Skeletal muscle tissue (tissue), 7 donors: Measurements from ENCODE around the gene MRGPRX3.

- PRO-cap, 3 experiments, result no peak in any of the 3 experiments
- RAMPAGE, long total RNA, result no peak
Measured at GRCh38 chr11:16899851-16900123, 114.4 kb downstream of the PLEKHA7 start.

GRCh38 chr11:16986039-16986717, 28.0 kb downstream of the PLEKHA7 start:
- PRO-cap, 3 experiments, result no peak in any of the 3 experiments
- RAMPAGE, long total RNA, result no peak
- RRBS, 2 experiments, result no CpG with 5 or more reads among the region's 4 CpGs

DNA sequence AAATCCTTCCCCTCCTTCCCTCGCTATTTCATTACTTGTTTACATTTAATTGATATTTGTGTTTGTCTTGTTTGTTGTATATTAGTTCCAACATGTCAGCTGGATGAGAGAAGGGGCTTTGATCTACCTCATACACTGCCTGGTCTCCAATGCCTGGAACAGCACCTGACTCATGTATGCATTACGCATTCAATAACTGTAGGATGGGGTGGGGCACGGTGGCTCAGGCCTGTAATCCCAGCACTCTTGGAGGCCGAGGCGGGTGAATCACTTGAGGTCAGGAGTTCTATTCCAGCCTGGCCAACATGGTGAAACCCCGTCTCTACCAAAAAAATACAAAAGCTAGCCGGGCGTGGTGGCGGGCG, 1.1 kb upstream of the PLEKHA7 start:
- PRO-cap, 3 experiments, result no peak in any of the 3 experiments
- RAMPAGE, long total RNA, result no peak
- RRBS, 2 experiments, result no CpG with 5 or more reads among the region's 10 CpGs

DNA sequence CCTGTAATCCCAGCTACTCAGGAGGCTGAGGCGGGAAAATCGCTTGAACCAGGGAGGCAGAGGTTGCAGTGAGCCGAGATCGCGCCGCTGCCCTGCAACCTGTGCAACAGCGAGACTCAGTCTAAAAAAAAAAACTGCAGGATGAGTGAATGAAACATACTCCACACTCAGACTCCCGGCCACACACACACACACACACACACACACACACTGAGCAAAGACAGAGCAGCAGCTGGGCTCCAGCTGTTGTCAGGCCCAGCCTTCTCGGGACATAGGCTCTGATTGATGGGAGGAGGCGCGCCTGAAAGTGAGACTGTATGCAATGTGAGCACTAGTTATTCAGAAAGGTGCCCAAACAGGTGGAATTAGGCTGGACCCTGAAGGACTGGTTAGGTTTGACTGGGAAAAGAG, 1.5 kb upstream of the PLEKHA7 start:
- PRO-cap, 3 experiments, result no peak in any of the 3 experiments
- RAMPAGE, long total RNA, result no peak
- RRBS, 2 experiments, result no CpG with 5 or more reads among the region's 11 CpGs

DNA sequence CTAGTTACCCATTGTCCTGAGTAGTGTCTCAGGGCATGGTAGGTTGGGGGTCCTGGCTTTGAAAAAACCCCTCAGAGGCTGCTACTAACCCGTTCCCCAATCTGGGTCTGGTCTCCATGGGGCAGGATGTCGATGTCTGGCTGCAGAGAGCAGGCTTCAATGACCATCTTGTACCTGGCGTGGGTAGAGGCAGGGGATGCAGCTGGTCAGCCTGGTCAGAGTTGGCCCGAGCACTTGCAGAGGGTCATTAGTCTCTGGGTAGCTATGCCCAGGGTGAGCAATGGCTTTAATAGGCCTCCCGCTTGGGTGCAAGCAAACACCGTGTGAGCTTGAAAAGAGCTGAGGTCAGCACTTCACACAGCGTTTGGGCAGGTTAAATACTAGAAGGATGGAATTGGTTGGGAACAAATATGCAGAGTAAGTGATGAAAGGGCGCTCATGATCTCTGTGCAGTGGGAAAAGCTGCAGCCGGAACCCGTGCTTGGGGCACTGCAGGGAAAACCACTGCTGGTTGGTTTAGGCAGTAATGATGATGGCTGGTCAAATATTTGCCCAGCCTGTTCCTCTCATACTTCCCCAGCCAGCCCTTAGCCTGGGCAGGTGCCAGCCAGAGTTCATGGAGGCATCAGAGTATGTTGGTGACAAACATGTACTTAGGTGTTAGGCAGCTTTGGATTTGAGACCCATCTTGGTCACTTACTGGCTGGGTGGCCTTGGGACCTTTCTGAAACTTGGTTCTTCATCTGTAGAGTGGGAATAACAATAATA, 25.0 kb upstream of the KCNJ11 start:
- PRO-cap, 3 experiments, result no peak in any of the 3 experiments
- RAMPAGE, long total RNA, result no peak
- RRBS, 2 experiments, result no CpG with 5 or more reads among the region's 10 CpGs

DNA sequence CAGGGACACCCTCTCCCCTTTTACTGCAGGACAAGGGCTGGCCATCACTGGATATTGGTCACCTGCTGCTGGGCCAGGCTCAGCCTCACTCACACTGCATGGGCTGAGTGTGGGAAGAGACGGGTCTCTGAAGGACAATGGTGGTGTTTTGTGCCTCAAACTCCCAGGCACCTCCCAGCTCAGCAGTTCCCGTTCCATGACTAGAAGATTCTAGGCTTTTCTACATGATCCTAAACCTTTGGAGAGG, 27.4 kb downstream of the KCNC1 start:
- PRO-cap, 3 experiments, result no peak in any of the 3 experiments
- RAMPAGE, long total RNA, result no peak
- RRBS, 2 experiments, result no CpG with 5 or more reads among the region's 2 CpGs

DNA sequence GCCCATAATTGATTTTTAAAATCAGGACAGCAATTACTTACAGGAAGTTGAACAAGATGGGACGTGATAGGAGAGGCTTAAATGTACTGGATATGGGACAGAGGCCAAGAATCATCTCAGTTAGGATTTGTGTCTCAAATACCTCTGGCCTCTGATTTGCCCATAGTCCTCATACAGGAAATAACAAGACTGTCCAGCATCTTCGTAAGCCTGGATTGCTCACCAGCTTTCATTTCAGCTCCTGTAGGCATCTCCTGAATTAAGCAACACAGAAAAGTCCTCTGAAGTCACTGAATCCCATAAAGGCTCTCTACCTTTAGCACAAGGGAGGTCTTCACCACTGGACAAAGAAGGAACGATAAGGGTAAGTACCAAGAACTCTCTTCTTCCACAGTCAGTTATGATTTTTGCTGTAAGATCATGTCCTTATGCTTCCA, at the start of gene MRGPRX3:
TSS of gene MRGPRX3 (plus strand) at position 196 of the 437 bp plus-strand sequence.
- PRO-cap, 3 experiments, result no peak in any of the 3 experiments
- RAMPAGE, long total RNA, result no peak
- RRBS, 2 experiments, result no CpG with 5 or more reads among the region's 3 CpGs

DNA sequence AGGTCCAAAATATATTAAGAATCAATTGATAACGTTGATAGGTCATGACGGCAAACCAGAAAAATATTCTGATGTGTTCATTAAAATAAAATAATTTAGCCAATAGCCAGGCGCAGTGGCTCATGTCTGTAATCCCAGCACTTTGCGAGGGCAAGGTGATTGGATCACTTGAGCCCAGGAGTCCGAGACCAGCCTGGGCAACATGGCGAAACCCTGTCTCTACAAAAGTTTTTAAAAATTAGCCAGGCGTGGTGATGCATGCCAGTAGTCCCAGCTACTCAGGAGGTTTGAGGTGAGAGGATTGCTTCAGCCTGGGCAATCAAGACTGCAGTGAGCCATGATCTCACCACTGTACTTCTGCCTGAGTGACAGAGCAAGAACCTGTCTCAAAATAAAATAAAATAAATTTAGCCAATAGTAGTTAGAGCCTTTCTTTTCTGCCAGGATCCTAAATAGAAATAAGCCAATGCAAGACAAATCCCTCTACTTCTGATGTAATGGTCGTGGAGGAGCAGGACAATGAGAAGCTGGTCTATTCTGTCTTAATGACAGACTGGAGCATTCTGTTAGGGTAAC, 12.2 kb downstream of the HPS5 start:
- PRO-cap, 3 experiments, result no peak in any of the 3 experiments
- RAMPAGE, long total RNA, result no peak
- RRBS, 2 experiments, result no CpG with 5 or more reads among the region's 8 CpGs

DNA sequence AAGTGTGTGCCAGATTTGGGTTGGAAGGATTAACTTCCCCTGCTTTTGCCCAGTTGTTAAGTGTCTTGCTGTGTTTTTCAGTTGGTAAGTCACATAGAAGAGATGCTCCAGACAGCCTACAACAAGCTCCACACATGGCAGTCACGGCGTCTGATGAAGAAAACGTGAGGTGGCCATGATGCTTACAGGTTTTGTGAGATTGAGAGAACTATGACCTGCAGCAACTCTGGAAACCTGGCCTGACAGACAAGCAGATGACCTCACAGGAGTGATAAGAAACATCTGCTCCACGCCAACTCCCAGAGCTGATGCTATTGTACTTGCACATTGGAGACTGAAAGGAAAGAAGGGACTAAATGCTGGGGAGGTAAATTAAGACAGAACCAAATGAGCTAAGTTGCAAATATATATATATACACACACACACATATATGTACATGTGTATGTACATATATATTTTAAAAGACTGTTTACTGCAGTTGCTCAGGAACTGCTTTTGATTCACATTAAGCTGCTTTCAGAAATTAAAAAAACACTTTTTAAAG, 28.6 kb upstream of the LDHA start:
- PRO-cap, 3 experiments, result no peak in any of the 3 experiments
- RAMPAGE, long total RNA, result no peak
- RRBS, 2 experiments, result no CpG with 5 or more reads among the region's 4 CpGs

DNA sequence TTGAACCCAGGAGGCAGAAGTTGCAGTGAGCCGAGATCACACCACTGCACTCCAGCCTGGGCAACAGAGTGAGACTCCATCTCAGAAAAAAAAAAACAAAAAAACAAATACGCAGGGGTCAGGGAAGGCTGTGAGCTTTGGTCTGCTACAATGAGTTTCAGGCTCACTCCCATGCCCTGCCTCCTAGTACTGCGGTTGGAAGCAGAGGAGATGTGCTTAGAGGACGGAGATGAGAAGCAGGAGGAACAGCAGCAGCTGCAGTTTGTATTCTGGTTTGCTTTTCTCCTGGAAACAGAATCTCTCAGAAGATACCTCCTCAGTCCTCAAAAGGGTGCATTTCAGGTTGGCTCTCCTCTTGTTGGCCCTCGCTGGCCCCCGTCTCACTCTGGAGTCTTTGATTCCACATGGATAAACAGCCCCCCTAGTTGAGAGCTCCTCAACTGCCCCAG, 11.7 kb upstream of the LDHA start:
- PRO-cap, 3 experiments, result no peak in any of the 3 experiments
- RAMPAGE, long total RNA, result no peak
- RRBS, 2 experiments, result no CpG with 5 or more reads among the region's 6 CpGs

- PRO-cap, 3 experiments, result no peak in any of the 3 experiments
- RAMPAGE, long total RNA, result no peak
- RRBS, 2 experiments, result no CpG with 5 or more reads among the region's 3 CpGs
Measured at GRCh38 chr11:18383315-18383523, 11.1 kb upstream of the LDHA start.

GRCh38 chr11:18395036-18395410, 660 bp downstream of the LDHA start:
- PRO-cap, 3 experiments, result no peak in any of the 3 experiments
- RAMPAGE, long total RNA, result no peak
- RRBS, 2 experiments, result 0% methylated on average over 1 of the region's 20 CpGs

DNA sequence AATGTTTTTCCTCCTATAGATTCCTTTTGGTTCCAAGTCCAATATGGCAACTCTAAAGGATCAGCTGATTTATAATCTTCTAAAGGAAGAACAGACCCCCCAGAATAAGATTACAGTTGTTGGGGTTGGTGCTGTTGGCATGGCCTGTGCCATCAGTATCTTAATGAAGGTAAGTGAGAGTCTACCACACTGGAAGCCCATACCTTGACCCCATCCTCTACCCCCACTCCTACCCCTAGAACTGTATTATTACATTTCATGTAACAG, 2.4 kb downstream of the LDHA start:
- PRO-cap, 3 experiments, result no peak in any of the 3 experiments
- RAMPAGE, long total RNA, result no peak

DNA sequence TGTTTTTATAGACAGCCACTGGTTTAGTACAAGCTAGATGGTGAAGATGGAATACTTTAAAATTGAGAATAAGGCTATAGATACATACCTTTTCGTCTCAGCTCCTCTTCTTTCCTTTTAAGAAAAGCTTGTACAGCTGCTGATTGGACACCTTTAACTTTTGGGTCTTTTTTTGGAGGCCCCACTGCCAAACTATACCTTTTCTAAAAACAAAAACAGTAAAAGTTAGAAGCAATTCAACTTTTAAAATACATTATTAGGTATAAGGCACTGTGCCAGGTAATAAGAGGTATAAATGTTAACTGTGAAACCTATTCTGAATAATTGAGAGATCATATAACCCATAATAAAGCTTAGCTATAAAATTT, 17.2 kb downstream of the MISFA start:
- PRO-cap, 3 experiments, result no peak in any of the 3 experiments
- RAMPAGE, long total RNA, result no peak
- RRBS, 2 experiments, result no CpG with 5 or more reads among the region's 1 CpG

DNA sequence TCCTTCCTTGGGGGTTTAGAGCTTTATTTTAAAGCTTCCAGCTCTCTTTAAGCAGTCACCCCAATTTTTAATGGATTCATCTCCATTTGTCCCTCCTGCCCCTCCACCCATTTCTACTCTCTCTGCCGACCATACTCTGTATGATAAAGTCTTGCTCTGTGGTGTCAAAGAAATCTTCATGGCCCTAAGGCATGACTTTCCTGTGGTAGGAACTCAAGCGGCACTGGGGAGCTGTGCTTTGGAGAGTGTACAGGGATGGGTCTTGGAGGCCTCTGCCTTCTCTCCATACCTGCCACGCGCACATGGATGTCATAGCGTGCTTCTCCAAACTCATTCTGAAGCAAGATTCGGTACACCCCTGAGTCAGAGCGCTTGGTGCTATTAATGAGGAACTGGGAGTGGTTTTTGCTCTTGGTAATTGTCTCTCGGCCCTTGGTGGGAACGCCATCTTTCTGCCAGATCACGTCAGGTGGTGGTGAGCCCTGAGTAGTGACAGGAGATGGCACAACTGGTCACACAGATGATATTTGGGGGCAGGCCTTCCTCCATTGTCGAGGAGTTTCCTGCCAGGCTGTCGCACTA, 9.0 kb downstream of the TMEM86A start:
- PRO-cap, 3 experiments, result no peak in any of the 3 experiments
- RAMPAGE, long total RNA, result no peak
- RRBS, 2 experiments, result no CpG with 5 or more reads among the region's 12 CpGs

GRCh38 chr11:19135347-19136467, 18.7 kb downstream of the ZDHHC13 start:
- PRO-cap, 3 experiments, result no peak in any of the 3 experiments
- RAMPAGE, long total RNA, result no peak
- RRBS, 2 experiments, result no CpG with 5 or more reads among the region's 30 CpGs

GRCh38 chr11:19181334-19181709, 20.5 kb downstream of the CSRP3 start:
- PRO-cap, 3 experiments, result no peak in any of the 3 experiments
- RAMPAGE, long total RNA, result no peak
- RRBS, 2 experiments, result no CpG with 5 or more reads among the region's 3 CpGs

DNA sequence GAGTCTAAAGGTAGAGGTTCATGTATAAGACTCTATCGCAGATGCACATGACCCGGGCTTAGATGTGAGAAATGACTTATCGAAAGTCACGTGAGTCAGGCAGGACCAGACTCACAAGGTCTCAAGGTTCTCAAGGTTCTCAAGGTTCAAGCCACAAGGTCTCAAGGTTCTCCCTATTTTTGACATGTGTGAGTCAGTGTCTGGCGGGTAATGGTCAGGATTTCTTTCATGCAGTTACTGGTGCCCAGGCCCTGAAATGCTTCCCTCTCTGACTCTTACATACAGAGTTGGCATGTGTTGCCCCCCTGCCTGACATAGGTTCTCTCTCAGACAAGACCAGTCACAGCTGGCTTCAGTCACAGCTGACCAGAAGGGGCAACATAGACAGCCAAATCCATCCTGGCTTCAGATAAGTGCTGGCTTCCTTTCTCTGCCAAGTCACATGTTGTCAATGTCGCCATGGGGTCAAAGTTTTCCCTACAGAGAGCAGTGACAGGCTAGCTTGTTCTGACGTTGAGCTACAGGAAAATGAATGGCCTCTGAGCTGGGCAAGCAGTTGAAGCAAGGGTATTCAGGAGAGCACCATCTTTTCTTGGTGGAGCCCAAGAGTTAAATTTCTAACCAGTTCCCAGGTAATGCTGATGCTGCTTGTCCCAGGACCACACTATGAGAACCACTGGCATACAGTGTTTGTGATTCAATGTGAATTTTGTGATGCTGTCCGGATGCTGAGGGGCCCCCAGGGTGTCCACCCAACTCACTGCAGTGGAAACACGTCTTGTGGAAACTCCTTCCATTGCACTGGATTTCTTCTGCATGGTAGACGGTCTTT, 10.0 kb downstream of the CSRP3 start:
- PRO-cap, 3 experiments, result no peak in any of the 3 experiments
- RAMPAGE, long total RNA, result no peak
- RRBS, 2 experiments, result no CpG with 5 or more reads among the region's 10 CpGs

DNA sequence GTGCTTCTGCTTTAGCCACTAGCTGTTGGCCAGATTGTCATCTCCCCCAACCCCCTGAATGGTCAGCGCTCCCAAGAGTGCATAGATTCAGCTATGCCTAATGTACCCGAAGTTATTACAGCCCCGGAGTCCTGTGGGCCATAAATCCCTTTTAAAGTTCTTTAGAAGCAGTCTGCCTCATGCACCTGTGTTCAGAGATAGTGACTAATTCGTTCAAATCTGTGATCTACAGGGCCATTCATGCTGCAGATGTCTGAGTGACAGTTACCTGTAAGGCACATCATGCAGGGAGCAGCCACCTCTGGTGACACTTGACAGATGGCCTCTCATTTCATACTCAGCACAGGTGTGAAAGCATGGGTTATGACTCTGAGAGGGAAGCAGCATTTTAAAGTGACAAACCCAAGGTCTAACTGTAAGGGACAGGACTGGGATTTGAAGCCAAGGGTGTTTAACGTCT, 2.4 kb upstream of the E2F8 start:
- PRO-cap, 3 experiments, result no peak in any of the 3 experiments
- RAMPAGE, long total RNA, result no peak
- RRBS, 2 experiments, result no CpG with 5 or more reads among the region's 5 CpGs

- PRO-cap, 3 experiments, result no peak in any of the 3 experiments
- RAMPAGE, long total RNA, result no peak
- RRBS, 2 experiments, result no CpG with 5 or more reads among the region's 6 CpGs
Measured at GRCh38 chr11:19359332-19360118, 118.8 kb upstream of the E2F8 start.